ENCODE measurements around a stretch of chr20.

DNA sequence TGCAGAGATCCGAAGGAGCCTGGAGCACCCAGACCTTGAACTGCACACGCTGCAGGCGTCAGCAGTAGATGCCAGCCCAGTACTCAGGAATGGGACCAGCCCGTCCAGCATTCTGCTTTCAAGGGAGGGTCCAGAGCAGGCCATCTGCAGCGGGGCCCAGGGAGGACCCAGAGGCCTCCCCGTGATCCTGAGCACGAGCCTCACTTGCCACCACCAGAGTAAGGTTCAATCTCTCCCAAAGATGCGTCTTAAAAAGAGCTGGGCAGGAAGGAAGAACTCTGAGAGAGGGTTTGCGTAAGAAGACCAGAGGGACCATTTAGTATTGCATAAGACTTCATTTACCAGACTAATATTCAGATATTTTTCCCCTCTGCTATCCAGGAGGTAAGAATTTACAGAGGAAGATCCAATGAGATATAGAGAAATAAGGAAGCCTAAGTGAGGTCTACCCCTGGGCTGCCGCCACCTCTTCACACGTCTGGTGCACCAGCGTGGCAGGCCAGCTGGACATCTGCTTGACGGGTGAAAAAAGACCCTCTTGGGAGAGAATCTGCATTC, 5.5 kb upstream of the RASSF2 start:
- PRO-cap = no peak

DNA sequence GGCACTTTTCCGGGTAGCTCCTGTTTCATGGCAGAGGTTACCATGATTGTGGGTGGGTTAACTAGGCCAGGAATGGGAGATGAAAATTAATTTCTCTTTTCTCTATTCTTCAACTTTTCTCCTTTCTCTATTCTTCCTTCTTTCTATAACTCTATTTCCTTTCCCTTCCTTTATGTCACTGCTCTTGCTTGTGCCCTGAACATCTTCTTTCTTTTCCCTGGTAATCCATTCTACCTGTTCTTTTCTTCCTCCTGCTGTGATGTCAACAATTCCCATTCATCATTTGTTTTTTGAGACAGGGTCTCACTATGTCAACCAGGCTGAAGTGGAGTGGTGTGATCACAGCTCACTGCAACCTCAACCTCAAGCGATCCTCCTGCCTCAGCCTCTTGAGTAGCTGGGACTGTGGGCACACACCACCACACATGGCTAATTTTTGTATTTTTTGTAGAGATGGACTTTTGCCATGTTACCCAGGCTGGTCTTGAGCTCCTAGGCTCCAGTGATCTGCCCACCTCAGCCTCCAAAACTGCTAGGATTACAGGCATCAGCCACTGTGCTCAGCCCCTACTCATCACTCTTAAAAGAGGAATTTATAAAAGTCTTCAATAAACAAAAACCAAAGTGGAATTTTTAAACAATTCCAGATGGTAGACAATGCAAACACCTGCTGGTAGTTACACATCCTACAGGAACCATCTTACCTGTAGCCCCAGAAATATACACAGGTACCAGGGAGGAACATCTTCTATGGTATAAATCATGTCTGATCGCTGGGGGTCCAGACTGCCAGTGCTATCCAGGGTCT, 78.5 kb upstream of the RASSF2 start:
- PRO-cap = no peak

GRCh38 chr20:4919162-4919893, 82.0 kb downstream of the SLC23A2 start:
- PRO-cap = no peak

DNA sequence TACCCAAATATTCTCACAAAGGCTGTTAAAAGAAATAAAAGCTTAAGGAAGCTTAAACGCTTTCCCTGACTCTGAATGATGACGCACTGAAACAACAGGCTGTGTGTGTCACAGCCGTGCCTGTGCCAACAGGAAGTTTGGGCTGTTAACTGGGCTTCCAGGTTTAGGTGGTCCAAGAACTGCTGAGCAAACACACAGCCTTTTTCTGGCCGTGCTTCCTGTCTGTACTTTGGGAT, 75.2 kb downstream of the SLC23A2 start:
- PRO-cap = bidirectional peak, plus-strand start at position 148 of the sequence, minus-strand start at position 77 of the sequence

- PRO-cap = no peak
Observed at GRCh38 chr20:5108464-5108975, 4.4 kb downstream of the TMEM230 start.

DNA sequence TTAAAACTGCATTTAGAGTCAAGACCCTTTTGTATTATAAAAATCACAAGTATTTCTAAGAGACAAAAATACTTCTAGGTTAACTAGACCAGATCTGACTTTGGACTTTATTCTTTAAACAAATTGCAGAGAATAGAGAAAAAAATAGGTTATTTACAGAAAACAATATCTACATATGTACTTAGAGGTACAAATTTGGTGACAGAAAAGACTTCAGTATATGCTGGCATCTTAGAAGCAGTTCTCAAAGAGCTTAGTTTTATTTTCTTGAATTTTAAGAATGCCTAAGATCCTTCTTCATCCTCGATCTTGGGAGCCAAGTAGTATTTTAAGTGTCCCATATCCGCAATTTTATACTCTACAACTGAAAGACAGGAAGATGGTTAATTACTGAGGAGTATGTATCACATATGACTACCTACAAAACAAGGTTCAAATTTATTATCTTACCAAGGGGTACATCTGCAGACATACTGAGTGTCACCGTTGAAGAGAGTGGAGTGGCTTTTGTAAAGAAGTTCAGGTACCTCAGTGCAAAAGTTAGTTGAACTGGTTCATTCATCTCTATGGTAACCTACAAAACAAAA, 2.2 kb upstream of the TMEM230 start:
- PRO-cap = no peak

DNA sequence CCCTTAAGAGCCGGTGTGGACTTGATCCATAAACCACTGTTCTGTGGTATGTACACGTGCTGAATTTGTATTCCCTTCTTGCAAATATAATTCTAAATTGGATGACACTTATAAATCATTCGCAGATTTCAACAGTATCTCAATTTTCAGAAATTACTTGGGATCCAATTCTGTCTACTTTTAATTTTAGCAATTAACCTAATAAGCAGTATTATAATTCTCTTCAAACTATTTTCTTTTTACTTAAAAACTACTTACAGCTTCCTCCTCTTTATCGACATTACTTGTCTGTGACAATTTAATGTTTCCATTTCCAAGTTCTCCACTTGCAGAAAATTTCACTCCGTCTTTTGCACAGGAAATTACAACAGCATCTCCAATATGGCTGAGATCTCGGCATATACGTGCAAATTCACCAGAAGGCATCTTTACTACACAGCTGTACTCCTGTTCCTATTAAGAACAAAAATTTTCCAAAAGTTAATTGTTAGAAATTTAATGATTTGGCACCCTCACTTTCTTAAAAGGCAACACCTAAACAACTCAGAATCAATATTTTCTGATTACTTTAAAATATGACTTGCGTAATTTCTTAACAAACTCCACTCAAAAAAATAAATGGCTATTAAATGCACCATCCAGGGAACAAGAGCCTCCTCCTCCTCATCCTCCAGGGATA, 2.4 kb downstream of the PCNA start:
- PRO-cap = no peak

DNA sequence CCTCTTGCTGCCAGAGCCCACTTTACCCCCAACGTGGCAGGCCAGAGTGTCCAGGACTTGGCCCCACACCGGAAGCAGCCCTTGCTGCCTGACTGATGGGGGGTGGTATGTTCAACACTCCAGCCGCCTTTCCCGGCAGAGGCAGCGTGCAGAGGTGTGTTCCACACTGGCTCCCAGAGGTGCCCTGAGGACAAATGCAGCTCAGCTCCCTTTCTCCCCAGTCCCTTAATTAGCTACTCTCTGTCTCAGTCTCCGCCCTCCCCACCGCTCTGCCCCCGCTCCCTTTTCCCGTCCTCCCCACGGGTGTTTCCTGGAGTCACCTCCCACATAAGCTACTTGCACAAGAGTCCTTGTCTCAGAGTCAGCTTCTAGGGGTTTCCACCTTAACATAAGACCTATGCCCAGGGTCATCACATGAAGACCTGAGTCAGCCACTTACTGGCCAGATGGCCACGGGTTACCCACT, 61.7 kb upstream of the SHLD1 start:
- PRO-cap = no peak

GRCh38 chr20:5821438-5822151, 71.4 kb downstream of the SHLD1 start:
- PRO-cap = no peak

DNA sequence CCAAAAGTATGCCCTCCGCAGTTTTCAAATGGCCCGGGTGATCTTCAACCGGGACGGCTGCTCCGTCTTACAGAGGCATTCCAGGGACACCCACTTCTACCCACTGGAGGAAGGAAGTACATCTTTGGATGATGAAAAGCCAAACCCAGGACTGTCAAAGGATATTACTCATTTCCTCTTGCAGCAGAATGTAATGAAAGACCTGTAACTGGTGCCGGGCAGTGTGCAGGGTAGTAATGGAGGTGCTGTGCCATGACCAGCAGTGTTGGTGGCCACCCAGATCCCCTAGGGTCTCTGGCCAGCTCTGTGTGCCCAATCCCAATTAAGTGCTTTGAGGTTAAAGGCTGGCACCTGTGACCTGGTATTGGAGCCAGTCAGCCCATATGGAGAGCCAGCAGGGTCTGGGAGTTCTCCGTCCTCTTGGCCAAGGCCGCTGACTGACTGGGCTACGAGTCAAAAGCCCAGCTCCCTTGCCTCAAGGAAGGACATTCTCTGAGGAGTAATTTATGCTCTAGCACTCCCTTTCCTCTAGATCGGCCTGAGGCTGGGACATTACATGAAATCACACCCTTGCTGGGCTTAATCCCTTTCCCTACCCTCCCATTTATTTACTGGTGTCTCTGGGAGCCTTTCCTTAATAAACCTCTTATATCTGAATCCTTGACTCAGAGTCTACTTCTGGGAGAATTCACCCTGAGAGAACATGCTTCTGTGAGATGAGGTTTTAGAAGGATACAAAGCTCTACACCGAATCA, 47.9 kb upstream of the CHGB start:
- PRO-cap = no peak

GRCh38 chr20:5922101-5922664, 10.9 kb downstream of the CHGB start:
- PRO-cap = no peak

GRCh38 chr20:5997006-5997678, 8.8 kb upstream of the CRLS1 start:
- PRO-cap = no peak

DNA sequence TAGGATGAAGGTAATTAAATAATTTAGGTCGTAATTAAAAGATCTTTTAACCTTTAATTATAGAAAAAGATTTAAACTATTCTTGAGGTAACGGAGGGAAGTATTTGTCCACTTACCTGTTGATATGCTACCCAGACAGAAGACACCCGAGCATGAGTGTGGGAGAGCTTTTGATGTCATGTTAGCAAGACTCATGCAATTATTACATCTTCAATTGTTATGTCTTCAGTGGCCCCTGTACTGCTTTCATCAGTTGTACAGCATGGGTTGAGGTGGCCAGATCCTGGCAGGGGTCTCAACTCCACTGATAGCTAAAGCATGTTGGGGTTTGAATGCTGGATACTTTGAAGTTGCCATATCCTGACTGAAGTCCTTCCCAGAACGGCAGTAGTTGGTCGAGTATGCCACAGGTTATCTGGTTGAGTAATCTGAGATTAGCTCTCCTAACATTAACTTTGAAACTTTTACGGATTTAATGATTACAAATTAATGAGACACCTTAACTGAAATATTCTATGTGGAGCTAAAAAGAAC, 1.1 kb downstream of the CRLS1 start:
- PRO-cap = no peak

GRCh38 chr20:6008121-6008821, 2.3 kb downstream of the CRLS1 start:
- PRO-cap = no peak

GRCh38 chr20:6022931-6023503, 17.1 kb downstream of the CRLS1 start:
- PRO-cap = no peak

GRCh38 chr20:6039326-6040159, 14.3 kb downstream of the LRRN4 start:
- PRO-cap = no peak

DNA sequence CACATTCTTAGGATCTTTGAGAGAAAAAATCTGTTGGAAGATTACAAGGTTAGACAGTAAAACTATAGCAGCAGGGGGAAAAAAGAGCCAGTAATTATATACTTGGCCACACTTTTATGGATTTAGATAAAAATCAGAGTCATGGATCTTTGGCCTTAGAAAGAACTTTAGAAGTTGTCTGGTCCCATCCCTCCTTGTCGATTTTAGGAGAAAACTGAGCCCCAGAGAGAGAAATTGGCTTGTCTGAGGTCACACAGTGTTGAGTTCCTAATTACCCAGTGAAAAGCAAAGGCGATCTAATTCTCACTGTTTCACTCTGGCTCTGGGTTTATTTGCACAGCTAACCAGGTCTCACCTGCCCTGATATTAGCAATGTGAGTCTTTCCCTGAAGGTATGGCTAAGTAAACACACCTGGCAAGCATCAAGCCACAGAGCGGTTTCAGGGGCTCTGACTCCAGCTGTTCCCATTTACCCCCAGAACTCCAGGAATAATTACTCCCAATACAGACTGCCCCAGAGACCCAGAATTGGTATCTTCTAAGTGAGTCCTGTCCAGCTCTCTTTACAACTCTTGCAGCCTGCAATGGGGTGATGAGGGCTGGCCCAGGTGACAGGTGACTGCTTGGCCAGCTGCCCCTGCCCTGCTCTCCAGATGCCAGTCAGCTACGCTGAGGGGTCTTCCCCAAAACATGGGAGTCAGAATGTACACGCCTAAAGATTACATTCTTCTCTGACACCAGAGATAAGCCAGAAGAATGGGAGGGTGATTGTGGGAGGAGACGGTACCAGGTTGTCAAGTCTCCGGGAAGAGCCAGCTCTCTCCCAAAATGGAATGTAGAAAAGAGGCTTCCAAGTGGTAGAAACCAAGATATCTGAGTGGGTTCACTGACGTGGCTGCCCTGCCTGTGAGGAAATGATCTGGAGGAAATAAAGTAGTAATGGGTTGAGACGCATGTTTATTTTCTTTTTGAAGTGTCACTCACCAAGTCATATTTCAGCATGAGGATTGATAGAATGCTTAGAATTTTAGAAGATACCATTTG, 4.9 kb upstream of the LRRN4 start:
- PRO-cap = no peak

GRCh38 chr20:6561296-6561624, 206.2 kb upstream of the BMP2 start:
- PRO-cap = no peak

GRCh38 chr20:6654812-6655374, 112.6 kb upstream of the BMP2 start:
- PRO-cap = no peak

GRCh38 chr20:6703472-6704151, 63.9 kb upstream of the BMP2 start:
- PRO-cap = no peak